ENCODE results near the gene LRRC10.

DNA sequence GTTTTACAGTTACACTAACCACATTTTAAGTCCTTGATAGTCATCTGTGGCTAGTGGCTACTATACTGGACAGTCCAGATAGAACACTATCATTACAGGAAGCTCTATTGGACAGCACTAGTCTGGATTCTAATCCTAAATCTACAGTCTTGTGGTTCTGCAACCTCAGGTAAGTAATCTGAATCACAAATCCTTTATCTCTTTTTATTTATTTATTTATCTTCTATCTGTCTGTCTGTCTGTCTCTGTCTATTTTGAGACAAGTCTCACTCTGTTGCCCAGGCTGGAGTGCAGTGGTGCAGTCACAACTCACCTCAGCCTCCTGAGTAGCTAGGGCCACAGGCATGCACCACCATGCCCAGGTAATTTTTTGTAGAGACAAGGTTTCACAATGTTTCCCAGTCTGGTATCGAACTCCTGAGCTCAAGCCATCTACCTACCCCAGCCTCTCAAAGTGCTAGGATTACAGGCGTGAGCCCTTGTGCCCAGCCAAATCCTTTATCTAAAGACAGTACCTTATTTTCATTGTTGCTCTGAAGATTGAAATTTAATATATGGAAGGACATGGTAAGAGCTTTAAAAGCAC lies 18.2 kb downstream of the RAP1B start:
- RAMPAGE, long total RNA, result no peak
- RRBS, result no CpG with 5 or more reads among the region's 2 CpGs
PRO-cap:
- standard, result no peak
- CoPRO, capped RNA only, 2 experiments, result no peak in any of the 2 experiments
- CoPRO, capped and uncapped RNA, 2 experiments, result no peak in any of the 2 experiments
- CoPRO, uncapped RNA only, 2 experiments, result peak in 1 of 2 experiments; most common plus-strand start position 207 of the sequence (in 1)
CAGE:
- cytosol, long polyA plus RNA, result no peak
- long polyA plus RNA, result no peak
- nucleolus, long total RNA, result no peak
- nucleus, long polyA plus RNA, result no peak

- RAMPAGE, long total RNA, result no peak
- RRBS, result no CpG with 5 or more reads among the region's 6 CpGs
PRO-cap:
- standard, result no peak
- CoPRO, capped RNA only, 2 experiments, result peak in 1 of 2 experiments; most common plus-strand start chr12:68633389 (in 1)
- CoPRO, capped and uncapped RNA, 2 experiments, result peak in 1 of 2 experiments; most common plus-strand start chr12:68633310 (in 1)
- CoPRO, uncapped RNA only, 2 experiments, result peak in 2 of 2 experiments; most common plus-strand start chr12:68632986 (in 1)
CAGE:
- cytosol, long polyA plus RNA, result no peak
- long polyA plus RNA, result no peak
- nucleolus, long total RNA, result no peak
- nucleus, long polyA plus RNA, result no peak
These were observed 22.2 kb downstream of the RAP1B start for GRCh38 chr12:68632650-68633597.

DNA sequence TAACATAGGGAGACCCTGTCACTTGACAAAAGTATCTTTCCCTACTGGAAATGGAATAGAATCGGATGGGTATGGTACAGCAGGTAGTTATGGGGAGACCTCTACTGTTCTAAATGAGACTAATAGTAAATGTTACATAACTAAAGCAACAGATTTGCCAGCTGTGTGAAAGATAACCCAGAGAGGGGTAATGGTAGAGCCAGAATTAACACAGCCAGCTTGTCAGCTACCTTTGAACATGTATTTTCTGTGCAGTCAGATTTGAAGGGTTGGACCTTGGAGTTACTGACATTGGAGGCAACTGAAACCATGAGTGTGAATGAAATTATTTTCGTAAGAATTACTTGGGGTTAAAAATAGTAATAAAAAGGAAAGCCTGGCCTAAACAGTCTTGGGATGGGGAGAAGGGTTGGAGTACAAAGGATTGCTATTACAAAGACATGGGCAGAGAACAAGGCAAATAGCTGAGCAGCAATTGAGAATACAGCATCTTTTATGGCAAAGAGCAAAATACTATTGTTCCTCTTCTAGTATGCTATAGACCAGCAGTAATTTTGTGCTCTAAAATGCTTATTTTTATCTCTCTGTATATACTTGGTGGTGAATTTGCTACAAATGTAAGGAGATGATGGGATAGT lies 21.6 kb upstream of the NUP107 start:
- RAMPAGE, long total RNA, result no peak
- RRBS, result no CpG with 5 or more reads among the region's 2 CpGs
PRO-cap:
- standard, result no peak
- CoPRO, capped RNA only, 2 experiments, result no peak in any of the 2 experiments
- CoPRO, capped and uncapped RNA, 2 experiments, result no peak in any of the 2 experiments
- CoPRO, uncapped RNA only, 2 experiments, result peak in 2 of 2 experiments; most common plus-strand start position 243 of the sequence (in 1); most common minus-strand start position 134 of the sequence (in 1)
CAGE:
- cytosol, long polyA plus RNA, result no peak
- long polyA plus RNA, result no peak
- nucleolus, long total RNA, result no peak
- nucleus, long polyA plus RNA, result no peak

DNA sequence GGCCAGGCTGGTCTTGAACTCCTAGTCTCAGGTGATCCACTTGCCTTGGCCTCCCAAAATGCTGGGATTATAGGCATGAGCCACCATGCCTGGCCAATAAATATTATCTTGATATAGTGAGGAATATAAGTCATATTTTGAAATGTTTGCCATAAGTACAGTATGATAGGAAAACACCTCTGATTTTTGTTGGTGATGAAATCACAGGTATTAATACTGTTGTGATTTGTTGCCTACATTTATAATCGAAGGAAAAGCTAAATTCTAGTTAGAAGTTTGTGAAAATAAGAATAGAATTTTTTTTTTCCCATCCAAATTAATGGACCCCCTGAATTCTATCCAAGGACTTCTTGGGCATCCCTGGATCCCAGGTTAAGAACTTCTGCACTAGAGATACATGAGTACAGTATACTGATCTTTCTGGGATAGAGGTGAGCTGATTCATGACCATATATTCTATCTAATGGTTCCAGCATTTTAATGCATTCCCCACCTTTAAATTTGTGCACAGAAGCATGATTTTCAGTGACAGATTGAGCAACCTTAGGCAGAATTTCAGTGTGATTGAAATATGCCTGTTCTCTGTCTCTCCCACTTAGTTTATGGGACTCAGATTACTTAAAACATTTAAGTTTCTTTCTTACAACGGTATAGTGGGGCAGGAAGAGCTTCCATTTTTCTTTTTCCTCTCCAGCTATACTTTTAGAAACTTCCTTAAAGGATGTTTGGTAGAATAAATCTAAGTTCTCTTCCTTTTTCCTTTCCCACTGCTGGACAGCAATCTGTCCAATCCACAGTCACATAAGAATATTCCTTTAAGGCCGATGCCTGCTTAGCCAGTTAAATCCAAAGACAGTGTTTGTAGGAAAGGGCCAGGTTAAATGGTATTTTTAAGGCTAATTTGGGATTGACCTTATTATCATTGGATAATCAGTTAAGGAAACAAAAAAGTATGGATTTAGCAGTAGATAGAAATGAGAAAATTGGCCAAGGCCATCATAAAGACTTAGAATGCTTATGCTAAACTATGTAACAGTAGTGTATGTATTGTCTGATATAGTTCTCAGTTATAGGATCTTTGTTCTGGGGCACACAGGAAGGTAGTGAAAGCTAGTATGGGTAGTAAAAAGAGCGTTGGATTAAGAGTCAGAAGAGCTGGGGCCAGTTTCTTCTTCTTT lies 6.7 kb downstream of the MDM2 start:
- RAMPAGE, long total RNA, result no peak
- RRBS, result no CpG with 5 or more reads among the region's 4 CpGs
PRO-cap:
- standard, result no peak
- CoPRO, capped RNA only, 2 experiments, result no peak in any of the 2 experiments
- CoPRO, capped and uncapped RNA, 2 experiments, result no peak in any of the 2 experiments
- CoPRO, uncapped RNA only, 2 experiments, result peak in 2 of 2 experiments; most common plus-strand start position 375 of the sequence (in 1)
CAGE:
- cytosol, long polyA plus RNA, result no peak
- long polyA plus RNA, result no peak
- nucleolus, long total RNA, result no peak
- nucleus, long polyA plus RNA, result no peak

DNA sequence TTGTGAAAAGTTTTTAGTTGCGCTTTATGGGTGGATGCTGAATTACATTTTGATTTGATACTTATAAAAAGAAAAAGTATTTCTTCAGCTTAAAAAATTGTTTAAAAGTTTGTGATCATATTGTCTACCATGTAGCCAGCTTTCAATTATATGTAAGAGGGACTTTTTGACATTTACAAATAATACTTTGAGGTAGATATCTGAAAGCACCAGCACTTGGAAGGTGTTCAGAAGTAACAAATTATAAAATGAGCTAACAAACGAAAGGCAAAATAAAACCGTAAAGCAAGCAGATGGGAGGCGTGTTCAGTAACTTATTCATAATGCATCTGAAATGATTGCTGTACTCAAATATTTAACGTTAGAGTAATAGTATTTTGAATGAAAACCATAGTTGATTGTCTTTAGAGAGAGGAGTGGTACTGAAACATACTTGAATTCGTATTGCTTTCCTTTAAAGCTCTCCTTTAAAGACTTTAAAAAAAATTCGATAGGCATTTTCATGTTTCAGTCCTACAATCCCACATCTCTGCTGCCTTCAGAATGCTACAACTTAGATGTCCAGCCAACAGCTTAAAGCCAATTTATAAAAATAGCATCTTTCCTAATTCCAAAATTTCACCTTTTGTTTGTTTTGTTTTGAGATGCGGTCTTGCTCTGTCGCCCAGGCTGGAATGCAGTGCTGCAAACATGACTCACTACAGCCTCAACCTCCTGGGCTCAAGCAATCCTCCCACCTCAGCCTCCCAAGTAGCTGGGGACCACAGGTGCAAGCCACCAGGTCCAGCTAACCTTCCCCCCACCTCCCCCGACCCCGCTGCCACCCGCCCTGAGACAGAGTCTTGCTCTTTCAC lies 37.4 kb downstream of the MDM2 start:
- RAMPAGE, long total RNA, result no peak
- RRBS, result no CpG with 5 or more reads among the region's 12 CpGs
PRO-cap:
- standard, result no peak
- CoPRO, capped RNA only, 2 experiments, result no peak in any of the 2 experiments
- CoPRO, capped and uncapped RNA, 2 experiments, result peak in 1 of 2 experiments; most common plus-strand start position 503 of the sequence (in 1)
- CoPRO, uncapped RNA only, 2 experiments, result peak in 1 of 2 experiments; most common plus-strand start position 104 of the sequence (in 1)
CAGE:
- cytosol, long polyA plus RNA, result no peak
- long polyA plus RNA, result no peak
- nucleolus, long total RNA, result no peak
- nucleus, long polyA plus RNA, result no peak

- RAMPAGE, long total RNA, result no peak
- RRBS, result no CpG with 5 or more reads among the region's 4 CpGs
PRO-cap:
- standard, result no peak
- CoPRO, capped RNA only, 2 experiments, result no peak in any of the 2 experiments
- CoPRO, capped and uncapped RNA, 2 experiments, result no peak in any of the 2 experiments
- CoPRO, uncapped RNA only, 2 experiments, result no peak in any of the 2 experiments
CAGE:
- cytosol, long polyA plus RNA, result no peak
- long polyA plus RNA, result no peak
- nucleolus, long total RNA, result no peak
- nucleus, long polyA plus RNA, result no peak
These were observed 11.6 kb upstream of the CPM start for GRCh38 chr12:68944597-68945009.

- RAMPAGE, long total RNA, result no peak
- RRBS, result no CpG with 5 or more reads among the region's 2 CpGs
PRO-cap:
- standard, result no peak
- CoPRO, capped RNA only, 2 experiments, result no peak in any of the 2 experiments
- CoPRO, capped and uncapped RNA, 2 experiments, result no peak in any of the 2 experiments
- CoPRO, uncapped RNA only, 2 experiments, result no peak in any of the 2 experiments
CAGE:
- cytosol, long polyA plus RNA, result no peak
- long polyA plus RNA, result no peak
- nucleolus, long total RNA, result no peak
- nucleus, long polyA plus RNA, result no peak
These were observed 39.6 kb upstream of the CPM start for GRCh38 chr12:68972541-68973079.

- RAMPAGE, long total RNA, result no peak
- RRBS, result no CpG with 5 or more reads among the region's 3 CpGs
PRO-cap:
- standard, result no peak
- CoPRO, capped RNA only, 2 experiments, result no peak in any of the 2 experiments
- CoPRO, capped and uncapped RNA, 2 experiments, result no peak in any of the 2 experiments
- CoPRO, uncapped RNA only, 2 experiments, result no peak in any of the 2 experiments
CAGE:
- cytosol, long polyA plus RNA, result no peak
- long polyA plus RNA, result no peak
- nucleolus, long total RNA, result no peak
- nucleus, long polyA plus RNA, result no peak
These were observed 44.3 kb upstream of the CPM start for GRCh38 chr12:68977234-68977722.

- RAMPAGE, long total RNA, result no peak
- RRBS, result no CpG with 5 or more reads among the region's 3 CpGs
PRO-cap:
- standard, result no peak
- CoPRO, capped RNA only, 2 experiments, result no peak in any of the 2 experiments
- CoPRO, capped and uncapped RNA, 2 experiments, result no peak in any of the 2 experiments
- CoPRO, uncapped RNA only, 2 experiments, result no peak in any of the 2 experiments
CAGE:
- cytosol, long polyA plus RNA, result no peak
- long polyA plus RNA, result no peak
- nucleolus, long total RNA, result no peak
- nucleus, long polyA plus RNA, result no peak
These were observed 135.5 kb upstream of the CPM start for GRCh38 chr12:69068372-69068999.

DNA sequence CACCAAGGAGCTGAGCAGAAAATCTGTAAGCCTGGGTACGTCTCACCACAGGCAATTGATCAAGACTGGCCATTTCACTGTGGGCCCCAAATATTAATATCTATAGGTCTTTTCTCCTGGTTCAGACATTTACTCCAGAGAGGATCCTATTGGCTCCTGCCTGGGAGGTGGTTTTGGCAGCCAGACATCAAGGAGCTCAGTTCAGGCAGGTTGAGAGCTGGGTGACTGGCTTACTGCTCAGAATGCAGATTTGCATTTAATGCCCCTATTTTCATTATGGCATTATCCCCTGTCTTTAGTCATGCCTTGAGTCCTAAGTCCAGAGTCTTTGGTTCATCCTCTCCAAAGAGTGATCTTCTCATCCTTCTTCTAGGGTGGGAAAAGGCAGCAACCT lies 4.6 kb upstream of the LYZ start:
- RAMPAGE, long total RNA, result no peak
- RRBS, result no CpG with 5 or more reads among the region's 1 CpG
PRO-cap:
- standard, result no peak
- CoPRO, capped RNA only, 2 experiments, result no peak in any of the 2 experiments
- CoPRO, capped and uncapped RNA, 2 experiments, result no peak in any of the 2 experiments
- CoPRO, uncapped RNA only, 2 experiments, result no peak in any of the 2 experiments
CAGE:
- cytosol, long polyA plus RNA, result no peak
- long polyA plus RNA, result no peak
- nucleolus, long total RNA, result no peak
- nucleus, long polyA plus RNA, result no peak

DNA sequence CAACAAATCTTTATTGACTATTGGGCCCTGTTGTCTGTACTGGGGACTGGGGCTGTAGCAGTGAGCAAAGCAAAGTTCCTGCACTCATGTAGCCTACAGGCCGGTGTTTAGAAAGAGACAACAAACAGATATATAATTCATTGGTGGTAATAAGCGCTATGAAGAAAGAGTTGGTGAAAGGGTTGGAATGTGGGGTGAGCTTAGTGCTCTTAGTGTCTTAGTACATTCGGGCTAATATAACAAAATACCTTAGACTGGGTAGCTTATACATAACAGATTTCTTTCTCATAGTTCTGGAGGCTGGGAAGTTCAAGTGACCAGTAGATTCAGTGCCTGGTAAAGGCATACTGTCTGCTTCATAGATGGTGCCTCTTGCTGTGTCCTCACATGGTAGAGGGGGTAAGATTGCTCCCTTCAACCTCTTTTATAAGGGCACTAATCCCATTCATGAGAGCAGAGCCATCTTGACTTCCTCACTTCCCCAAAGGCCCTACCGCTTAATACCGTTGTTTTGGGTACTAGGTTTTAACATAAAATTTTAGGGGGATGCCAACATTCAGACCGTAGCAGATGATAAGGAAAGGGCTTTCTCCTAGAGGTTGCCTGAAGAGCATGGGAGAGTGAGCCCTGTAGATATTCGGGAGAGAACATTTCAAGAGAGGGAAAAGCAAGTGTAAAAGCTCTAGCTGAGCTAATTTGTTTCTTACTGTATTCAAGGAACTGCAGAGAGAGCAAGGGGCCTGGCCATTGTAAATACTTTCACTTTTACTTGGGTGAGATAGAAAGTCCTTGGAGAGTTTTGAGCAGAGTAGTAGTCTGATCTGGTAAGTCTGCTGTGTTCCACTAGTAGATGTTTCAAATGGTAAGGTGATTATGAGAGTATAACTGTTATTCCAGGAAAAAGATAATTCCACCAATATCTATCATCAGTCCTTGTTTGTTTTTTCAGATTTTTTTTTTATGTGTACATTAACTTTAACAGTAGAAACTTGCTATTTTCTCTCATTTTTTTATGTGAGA lies 27.2 kb downstream of the FRS2 start:
- RAMPAGE, long total RNA, result no peak
- RRBS, result no CpG with 5 or more reads among the region's 7 CpGs
PRO-cap:
- standard, result no peak
- CoPRO, capped RNA only, 2 experiments, result no peak in any of the 2 experiments
- CoPRO, capped and uncapped RNA, 2 experiments, result no peak in any of the 2 experiments
- CoPRO, uncapped RNA only, 2 experiments, result peak in 1 of 2 experiments; most common plus-strand start position 270 of the sequence (in 1)
CAGE:
- cytosol, long polyA plus RNA, result no peak
- long polyA plus RNA, result no peak
- nucleolus, long total RNA, result no peak
- nucleus, long polyA plus RNA, result no peak

DNA sequence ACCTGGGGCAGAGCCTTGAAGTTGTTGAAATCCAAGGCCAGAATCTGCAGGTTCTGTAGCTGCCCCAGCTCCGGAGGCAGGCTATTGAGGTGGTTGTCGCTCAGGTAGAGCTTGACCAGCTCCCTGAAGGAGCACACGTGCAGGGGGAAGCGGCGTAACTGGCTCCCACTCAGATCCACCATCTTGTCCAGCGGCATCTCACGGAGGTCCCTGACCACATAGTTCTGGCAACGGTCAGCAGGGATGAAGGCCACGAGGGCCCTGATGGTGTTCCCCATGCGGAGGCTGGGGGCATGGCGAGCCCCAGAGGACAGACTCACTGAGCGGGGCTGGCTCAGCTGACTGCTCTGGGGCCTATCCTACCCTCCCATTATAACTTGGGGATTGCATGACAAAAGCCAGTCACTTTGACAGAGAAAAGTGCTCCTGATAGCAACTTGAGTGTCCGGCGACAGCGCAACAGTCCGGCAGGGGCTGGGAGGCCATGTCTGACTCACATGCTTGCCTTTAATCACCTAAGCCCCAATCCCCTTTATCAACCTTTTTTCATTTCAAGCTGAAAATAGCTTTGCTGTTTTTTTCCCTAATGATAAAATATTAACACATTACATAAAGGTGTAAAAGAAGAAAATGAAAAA lies at the start of gene LRRC10:
Gene LRRC10 (minus strand): TSS at position 347 of the 638 bp plus-strand sequence.
- RAMPAGE, long total RNA, result no peak
- RRBS, result no CpG with 5 or more reads among the region's 16 CpGs
PRO-cap:
- standard, result no peak
- CoPRO, capped RNA only, 2 experiments, result no peak in any of the 2 experiments
- CoPRO, capped and uncapped RNA, 2 experiments, result no peak in any of the 2 experiments
- CoPRO, uncapped RNA only, 2 experiments, result no peak in any of the 2 experiments
CAGE:
- cytosol, long polyA plus RNA, result no peak
- long polyA plus RNA, result no peak
- nucleolus, long total RNA, result no peak
- nucleus, long polyA plus RNA, result no peak

GRCh38 chr12:69685747-69686346 lies 13.3 kb downstream of the BEST3 start:
- RAMPAGE, long total RNA, result no peak
- RRBS, result no CpG with 5 or more reads among the region's 3 CpGs
PRO-cap:
- standard, result no peak
- CoPRO, capped RNA only, 2 experiments, result no peak in any of the 2 experiments
- CoPRO, capped and uncapped RNA, 2 experiments, result no peak in any of the 2 experiments
- CoPRO, uncapped RNA only, 2 experiments, result no peak in any of the 2 experiments
CAGE:
- cytosol, long polyA plus RNA, result no peak
- long polyA plus RNA, result no peak
- nucleolus, long total RNA, result no peak
- nucleus, long polyA plus RNA, result no peak

- RAMPAGE, long total RNA, result no peak
- RRBS, result no CpG with 5 or more reads among the region's 4 CpGs
PRO-cap:
- standard, result no peak
- CoPRO, capped RNA only, 2 experiments, result no peak in any of the 2 experiments
- CoPRO, capped and uncapped RNA, 2 experiments, result no peak in any of the 2 experiments
- CoPRO, uncapped RNA only, 2 experiments, result no peak in any of the 2 experiments
CAGE:
- cytosol, long polyA plus RNA, result no peak
- long polyA plus RNA, result no peak
- nucleolus, long total RNA, result no peak
- nucleus, long polyA plus RNA, result no peak
These were observed 14.2 kb upstream of the MYRFL start for GRCh38 chr12:69810718-69811271.

DNA sequence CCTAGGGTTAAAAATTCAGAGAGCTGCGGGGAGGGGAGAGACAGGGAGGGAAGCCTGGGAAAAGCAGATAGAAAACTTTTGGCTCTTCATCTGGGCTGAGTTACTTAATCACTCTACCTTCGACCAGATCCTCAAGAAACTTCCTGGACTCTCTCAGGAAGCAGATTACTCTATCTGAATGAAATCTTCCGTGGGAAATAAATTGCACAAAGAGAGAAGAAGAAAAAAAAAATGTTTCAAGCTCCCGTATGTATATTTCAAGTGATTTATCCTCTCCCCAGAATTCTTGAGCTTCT lies 163.5 kb downstream of the MYRFL start:
- RAMPAGE, long total RNA, result no peak
- RRBS, result no CpG with 5 or more reads among the region's 4 CpGs
PRO-cap:
- standard, result no peak
- CoPRO, capped RNA only, 2 experiments, result no peak in any of the 2 experiments
- CoPRO, capped and uncapped RNA, 2 experiments, result no peak in any of the 2 experiments
- CoPRO, uncapped RNA only, 2 experiments, result no peak in any of the 2 experiments
CAGE:
- cytosol, long polyA plus RNA, result no peak
- long polyA plus RNA, result no peak
- nucleolus, long total RNA, result no peak
- nucleus, long polyA plus RNA, result no peak

DNA sequence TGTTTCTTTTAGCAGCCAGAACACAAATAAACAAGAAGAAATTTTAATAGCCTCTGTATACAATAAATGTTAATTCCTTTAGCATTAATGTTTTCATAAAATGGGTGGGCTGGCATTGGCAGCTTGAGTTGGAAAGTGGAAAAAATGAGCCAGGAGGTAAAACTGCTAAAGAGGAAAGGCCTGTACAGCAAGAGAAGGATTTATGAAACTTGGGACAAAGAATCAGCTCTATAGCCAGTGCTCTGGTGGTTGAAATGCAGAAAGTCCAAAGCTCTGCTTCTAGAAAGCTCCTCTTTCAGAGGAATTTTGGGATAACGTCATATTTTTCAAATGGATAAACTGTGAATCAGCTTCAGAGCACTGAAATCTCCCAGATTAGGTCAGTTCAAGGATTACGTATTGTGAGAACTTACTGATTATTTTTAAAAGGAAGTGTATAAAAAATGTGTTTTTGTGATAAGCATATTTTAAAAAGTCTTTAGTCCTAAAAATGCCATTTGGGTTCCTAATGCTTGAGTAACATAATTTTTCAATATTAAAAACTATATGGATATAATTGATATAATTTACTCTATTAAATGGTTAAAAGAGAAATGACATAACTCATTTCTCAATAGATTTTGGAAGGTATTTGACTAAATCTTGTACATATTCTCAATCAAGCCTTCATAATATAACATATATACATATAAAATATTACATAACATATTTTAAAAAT lies 203.0 kb upstream of the CNOT2 start:
- RAMPAGE, long total RNA, result no peak
- RRBS, result no CpG with 5 or more reads among the region's 2 CpGs
PRO-cap:
- standard, result no peak
- CoPRO, capped RNA only, 2 experiments, result no peak in any of the 2 experiments
- CoPRO, capped and uncapped RNA, 2 experiments, result no peak in any of the 2 experiments
- CoPRO, uncapped RNA only, 2 experiments, result no peak in any of the 2 experiments
CAGE:
- cytosol, long polyA plus RNA, result no peak
- long polyA plus RNA, result no peak
- nucleolus, long total RNA, result no peak
- nucleus, long polyA plus RNA, result no peak

DNA sequence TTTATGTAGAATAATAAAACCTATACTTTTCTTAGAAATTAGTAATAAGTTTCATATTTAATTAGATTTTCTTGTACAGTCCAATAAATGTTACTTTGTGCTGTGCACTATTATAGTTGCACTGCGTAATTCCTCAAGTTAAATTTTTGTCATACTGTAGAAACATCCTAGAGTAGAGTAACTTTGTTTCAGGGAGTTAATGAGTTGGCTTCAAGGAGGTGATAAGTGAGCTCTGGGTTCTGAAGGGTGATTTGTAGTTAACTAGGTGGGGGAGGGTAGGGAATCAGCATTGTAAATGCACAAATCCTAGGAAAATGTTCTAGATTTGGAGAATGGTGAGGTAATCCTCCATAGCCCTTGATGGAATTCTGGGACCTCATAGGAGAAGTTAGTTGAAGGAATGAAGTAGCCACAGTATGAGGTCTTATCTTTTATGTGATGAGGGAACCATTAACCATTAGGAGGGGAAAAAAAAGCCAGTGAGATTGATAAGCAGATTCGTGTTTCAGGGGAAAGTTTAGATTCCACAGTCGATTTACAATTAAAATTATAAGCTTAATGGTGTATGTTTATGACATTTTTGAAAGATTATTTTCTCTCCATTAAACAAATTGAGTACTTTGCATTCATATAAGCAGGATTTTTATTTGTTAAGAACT lies 8.0 kb downstream of the CNOT2 start:
- RAMPAGE, long total RNA, result no peak
- RRBS, result no CpG with 5 or more reads among the region's 3 CpGs
PRO-cap:
- standard, result no peak
- CoPRO, capped RNA only, 2 experiments, result no peak in any of the 2 experiments
- CoPRO, capped and uncapped RNA, 2 experiments, result no peak in any of the 2 experiments
- CoPRO, uncapped RNA only, 2 experiments, result peak in 1 of 2 experiments; most common plus-strand start position 60 of the sequence (in 1)
CAGE:
- cytosol, long polyA plus RNA, result no peak
- long polyA plus RNA, result no peak
- nucleolus, long total RNA, result no peak
- nucleus, long polyA plus RNA, result no peak

GRCh38 chr12:70719646-70720027 lies 82.4 kb upstream of the PTPRB start:
- RAMPAGE, long total RNA, result no peak
- RRBS, result no CpG with 5 or more reads among the region's 14 CpGs
PRO-cap:
- standard, result no peak
- CoPRO, capped RNA only, 2 experiments, result no peak in any of the 2 experiments
- CoPRO, capped and uncapped RNA, 2 experiments, result no peak in any of the 2 experiments
- CoPRO, uncapped RNA only, 2 experiments, result no peak in any of the 2 experiments
CAGE:
- cytosol, long polyA plus RNA, result no peak
- long polyA plus RNA, result no peak
- nucleolus, long total RNA, result no peak
- nucleus, long polyA plus RNA, result no peak